Metastatic Liver Carcinoma in the Adrenal Gland (tissue), 2 donors: ENCODE measurements around a stretch of chr9.

GRCh38 chr9:120841840-120842615, 694 bp downstream of the PSMD5 start:
- PRO-cap, 2 experiments, result no peak in any of the 2 experiments

DNA sequence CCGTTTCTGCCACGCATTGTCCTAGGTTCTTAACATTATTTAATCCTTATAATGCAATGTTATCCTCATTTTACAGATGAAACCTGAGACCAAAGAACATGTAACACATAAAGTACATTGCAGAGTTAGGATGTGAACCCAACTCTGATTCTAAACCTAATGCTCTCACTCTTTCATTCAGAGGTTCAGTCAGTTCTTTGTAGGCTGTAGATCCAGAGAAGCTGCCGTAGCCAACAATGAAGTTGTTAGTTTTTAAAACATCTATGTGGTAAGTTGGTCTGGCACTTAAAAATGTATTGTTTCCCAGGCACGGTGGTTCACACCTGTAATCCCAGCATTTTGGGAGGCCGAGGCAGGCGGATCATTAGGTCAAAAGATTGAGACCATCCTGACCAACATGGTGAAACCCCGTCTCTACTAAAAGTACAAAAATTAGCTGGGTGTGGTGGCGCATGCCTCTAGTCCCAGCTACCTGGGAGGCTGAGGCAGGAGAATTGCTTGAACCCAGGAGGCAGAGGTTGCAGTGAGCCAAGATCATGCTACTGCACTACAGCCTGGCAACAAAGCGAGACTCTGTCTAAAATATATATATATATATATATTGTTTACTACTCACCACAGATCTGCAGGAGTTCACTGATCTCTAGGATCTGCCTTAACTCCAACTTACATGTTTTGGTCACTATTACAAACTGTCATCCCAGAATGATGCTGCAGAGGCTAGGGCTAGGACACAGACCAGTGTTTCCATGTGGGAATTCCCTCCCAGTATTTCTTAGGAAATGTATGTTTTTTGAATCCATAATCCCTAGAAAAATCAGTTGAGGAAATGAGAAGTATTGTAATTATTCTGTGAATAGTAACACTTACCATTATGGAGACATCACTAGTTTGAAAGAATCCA, 10.8 kb upstream of the PSMD5 start:
- PRO-cap, 2 experiments, result no peak in any of the 2 experiments

DNA sequence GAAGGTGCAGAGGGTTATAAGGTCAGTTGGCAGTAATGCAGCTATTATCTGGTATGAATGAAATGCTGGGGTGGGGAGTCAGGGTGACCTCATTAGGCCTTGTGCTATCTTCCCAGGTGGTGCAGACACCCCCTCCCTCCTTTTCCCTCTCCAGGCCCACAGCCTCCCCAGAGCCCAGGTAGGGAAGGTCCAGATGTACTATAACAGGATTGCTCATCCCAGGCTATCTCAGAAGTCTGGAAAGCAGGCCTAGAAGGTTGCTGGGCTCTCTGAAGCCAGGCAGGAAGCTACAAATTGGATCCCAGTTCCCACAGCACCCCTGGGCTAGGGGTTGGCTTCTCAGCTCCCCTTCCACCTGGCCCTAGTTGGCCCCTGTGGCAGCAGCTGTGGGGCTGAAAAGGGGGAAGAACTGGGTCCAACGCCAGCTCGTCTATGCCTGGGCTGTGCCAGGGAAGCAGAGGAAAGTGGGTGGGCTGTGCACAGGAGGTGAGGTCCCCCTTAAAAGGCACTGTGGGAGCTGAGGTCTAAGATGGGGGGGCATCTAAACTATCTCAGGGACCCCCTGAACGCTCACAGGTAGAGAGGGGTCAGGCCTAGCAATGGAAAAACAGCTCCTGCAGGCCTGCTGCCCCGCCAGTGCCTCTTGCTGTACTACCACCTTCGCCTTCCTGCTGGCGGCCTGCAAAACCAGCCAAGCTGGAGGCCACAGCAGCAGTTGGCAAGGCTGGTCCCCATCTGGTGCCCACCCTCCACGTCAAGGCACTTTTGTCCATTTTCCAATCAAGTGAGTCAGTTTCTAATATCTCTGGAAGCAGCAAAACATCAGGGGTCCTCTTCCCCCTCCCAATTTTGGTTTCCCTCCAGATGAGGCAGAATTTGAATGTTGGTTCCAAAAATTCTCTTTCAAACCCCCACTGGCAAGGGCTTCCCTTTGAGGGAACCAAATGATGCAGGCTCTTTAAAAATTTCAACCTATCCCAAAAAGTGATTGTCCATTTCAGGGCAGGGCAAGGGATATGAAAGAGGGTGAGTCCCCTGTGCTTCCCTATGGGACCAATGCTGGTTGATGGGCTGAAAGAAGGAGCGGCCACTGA, 13.4 kb upstream of the PSMD5 start:
- PRO-cap, 2 experiments, result no peak in any of the 2 experiments

DNA sequence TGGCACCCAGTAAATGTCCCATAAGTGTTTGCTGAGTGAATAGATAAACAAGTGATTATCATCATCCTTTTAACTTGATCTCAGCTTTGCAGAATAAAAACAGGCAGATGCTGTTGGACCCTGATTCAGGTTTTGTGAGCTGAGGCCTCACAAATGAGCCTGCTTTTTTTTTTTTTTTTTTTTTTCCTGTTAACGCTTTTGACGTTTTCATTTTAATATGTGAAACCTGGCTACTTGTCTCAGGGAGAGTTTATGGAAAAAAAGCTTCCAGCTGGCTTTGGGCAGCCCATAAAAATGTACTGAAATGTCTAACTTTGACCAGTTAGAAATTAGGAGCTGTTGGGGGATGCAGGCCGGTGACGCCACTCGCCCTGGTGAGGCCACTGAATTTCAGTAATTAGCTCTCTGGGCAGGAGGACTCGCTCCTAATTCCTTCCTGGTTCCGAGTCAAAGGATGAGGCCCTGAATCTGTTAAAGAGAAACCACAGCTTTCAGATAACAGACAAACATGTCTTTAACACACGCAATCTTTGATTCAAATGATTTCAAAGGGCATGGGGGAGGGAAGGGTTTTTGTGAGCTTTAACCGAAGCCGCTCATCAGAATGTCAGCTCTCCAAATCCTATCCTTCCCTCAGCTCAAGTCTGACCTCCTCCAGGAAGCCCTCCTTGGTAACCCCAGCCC, 13.3 kb upstream of the PHF19 start:
- PRO-cap, 2 experiments, result no peak in any of the 2 experiments

GRCh38 chr9:120894320-120895206, 17.6 kb upstream of the PHF19 start:
- PRO-cap, 2 experiments, result no peak in any of the 2 experiments

GRCh38 chr9:120925554-120925759, 1.1 kb downstream of the TRAF1 start:
- PRO-cap, 2 experiments, result no peak in any of the 2 experiments

DNA sequence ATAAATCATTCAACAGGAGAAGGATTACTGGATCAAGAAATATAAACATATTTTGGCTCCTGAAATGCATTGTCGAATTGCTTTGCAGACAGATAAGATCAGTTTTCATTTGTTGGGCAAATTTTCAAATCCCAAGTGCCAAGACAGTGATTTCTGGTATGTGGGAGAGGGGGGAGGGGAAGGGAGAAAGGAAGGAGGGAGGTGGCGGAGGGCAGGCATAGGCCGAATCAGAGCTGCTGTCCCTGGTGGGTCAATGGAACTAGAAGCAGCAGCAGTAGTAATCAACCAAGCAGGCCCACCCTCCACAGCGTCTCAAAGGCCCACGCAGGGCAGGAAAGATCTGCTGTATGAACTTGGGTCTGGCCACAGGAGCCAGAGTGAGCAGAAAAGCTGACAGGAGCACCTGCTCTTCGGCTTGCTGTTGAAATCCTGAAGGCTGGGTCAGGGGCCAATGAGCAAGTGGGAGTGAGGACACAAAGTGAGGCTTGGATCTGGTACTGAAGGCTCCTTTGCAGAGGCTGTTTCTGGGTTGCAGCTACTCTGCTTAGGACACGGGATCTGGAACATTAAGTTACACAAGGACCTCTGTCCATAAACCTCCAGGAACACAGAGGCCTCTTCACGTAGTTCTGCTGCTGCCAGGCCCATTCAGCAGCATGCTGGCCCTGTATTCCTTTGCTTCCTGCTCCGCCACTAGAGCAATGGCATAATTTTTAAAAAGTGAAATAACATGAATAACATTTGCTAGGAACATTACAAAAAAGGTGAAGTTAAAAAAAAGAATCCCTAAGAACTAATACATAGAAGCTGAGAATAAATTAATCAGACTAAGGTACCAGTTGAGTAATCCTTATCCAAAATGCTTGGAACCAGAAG, 16.0 kb upstream of the TRAF1 start:
- PRO-cap, 2 experiments, result no peak in any of the 2 experiments

- PRO-cap, 2 experiments, result no peak in any of the 2 experiments
These were observed 700 bp downstream of the RAB14 start for GRCh38 chr9:121200823-121201514.

- PRO-cap, 2 experiments, result peak in 2 of 2 experiments; most common plus-strand start chr9:121299830 (in 1)
These were observed 31.7 kb downstream of the GSN start for GRCh38 chr9:121299366-121300441.

- PRO-cap, 2 experiments, result no peak in any of the 2 experiments
These were observed 36.0 kb downstream of the GSN start for GRCh38 chr9:121303953-121304356.

DNA sequence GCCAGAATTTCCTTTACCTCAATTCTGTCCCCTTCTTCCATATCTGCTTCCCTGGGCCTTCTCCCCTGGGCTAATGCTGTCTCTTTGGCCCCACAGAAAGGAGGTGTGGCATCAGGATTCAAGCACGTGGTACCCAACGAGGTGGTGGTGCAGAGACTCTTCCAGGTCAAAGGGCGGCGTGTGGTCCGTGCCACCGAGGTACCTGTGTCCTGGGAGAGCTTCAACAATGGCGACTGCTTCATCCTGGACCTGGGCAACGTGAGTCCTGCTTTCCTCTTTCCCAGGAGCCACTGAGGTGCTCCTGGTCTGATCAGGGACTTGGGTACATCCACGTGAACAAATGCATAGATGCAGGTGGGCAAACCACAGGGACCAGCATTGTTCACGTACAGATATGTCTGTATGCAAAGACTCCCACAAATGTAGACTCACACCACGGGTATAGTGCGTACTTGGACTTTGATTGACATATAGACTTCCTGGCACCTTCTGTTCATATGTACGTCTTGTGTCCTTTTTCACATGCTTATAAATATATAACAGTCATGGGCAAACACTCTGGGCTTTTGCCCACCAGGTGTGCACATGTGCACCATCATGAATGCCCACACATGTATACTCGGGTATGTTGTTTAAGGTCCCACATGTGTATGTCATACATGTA, 42.8 kb downstream of the GSN start:
- PRO-cap, 2 experiments, result no peak in any of the 2 experiments

GRCh38 chr9:121312139-121312615, 44.2 kb downstream of the GSN start:
- PRO-cap, 2 experiments, result no peak in any of the 2 experiments

DNA sequence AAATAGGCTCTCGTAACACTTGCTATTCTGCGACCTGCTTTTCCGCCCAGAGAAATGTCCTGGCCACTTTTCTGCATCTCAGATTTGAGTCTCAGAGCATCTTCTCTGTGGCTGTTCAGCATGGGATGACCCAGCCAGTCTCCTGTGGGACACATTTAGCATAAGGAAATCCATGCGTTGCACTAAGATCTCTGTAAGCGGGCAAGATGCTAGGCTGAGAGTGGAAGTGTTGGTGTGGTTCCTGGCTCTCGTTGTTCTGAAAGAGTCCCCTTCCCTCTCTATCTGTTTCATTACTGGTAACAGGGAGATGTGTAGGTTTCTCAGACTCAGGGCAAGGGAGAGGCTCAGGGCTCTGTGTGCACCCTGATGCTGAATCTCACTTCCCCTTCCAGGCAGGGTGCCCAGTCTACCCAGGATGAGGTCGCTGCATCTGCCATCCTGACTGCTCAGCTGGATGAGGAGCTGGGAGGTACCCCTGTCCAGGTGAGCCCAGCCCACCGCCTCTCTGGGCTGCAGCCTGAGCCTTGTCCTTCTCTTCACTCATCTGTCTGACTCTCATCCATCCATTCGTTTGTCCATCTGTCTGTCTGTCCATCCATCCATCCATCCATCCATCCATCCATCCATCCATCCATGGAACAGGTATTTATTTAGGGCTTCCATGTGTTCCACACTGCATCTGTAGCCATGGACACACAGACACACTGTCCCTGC, 45.7 kb downstream of the STOM start:
- PRO-cap, 2 experiments, result no peak in any of the 2 experiments

- PRO-cap, 2 experiments, result no peak in any of the 2 experiments
These were observed 11.3 kb downstream of the STOM start for GRCh38 chr9:121358614-121359384.

DNA sequence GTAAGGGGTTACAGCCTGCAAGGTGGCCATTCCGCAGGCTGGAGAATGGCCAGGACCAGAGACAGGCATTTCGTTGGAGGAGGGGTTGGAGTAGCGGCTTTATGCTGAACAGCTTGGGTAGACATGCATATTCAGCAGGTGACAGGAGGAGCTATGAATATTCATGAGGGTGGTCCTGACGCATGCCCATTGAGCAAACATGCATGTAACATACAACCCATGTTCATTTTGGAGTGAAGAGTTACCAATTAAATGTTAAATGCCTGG, 1.1 kb upstream of the STOM start:
- PRO-cap, 2 experiments, result peak in 2 of 2 experiments; most common minus-strand start position 72 of the sequence (in 2)

- PRO-cap, 2 experiments, result no peak in any of the 2 experiments
These were observed 46.5 kb downstream of the GGTA1 start for GRCh38 chr9:121453076-121453593.

GRCh38 chr9:121545942-121546423, 46.3 kb upstream of the GGTA1 start:
- PRO-cap, 2 experiments, result no peak in any of the 2 experiments

GRCh38 chr9:121601079-121601613, 50.3 kb upstream of the DAB2IP start:
- PRO-cap, 2 experiments, result peak in 2 of 2 experiments; most common minus-strand start chr9:121601349 (in 2)

DNA sequence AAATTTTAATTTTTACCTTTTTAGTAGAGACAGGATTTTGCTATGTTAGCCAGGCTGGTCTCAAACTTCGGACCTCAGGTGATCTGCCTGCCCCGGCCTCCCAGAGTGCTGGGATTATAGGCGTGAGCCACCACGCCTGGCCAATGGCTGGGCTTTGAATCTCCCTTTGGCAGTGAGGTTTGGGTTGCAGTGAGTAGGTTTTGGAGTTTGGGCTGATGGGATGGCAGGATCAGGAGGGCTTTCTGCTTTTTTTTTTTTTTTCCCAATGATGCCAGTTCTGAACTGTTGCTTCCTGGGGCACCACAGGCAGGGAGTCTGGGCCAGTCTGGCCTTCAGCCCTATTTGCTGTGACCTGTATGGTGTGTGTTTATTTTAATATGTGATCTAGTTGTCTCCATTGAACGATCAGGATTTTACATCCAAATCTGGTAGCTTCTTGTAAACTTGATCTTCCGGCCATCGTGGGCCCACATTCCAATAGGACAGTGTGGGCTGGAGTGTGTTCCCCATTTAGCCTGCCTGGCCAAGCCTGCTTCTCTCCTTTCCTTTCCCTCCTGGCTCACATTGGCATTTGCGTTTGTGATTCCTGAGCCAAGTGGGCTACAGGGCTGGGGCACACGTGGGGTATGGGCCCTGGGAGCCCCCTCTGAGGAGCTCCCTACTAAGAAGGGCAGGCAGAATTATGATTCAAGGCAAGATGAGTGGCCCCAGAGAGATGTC, 25.9 kb upstream of the DAB2IP start:
- PRO-cap, 2 experiments, result no peak in any of the 2 experiments

GRCh38 chr9:121692514-121693126, 41.2 kb downstream of the DAB2IP start:
- PRO-cap, 2 experiments, result no peak in any of the 2 experiments